Vein endothelial cell (primary cell): ENCODE measurements around a stretch of chr4.

- CAGE, long polyA plus RNA = no peak
Observed at GRCh38 chr4:15682389-15682612, 674 bp downstream of the FAM200B start.

GRCh38 chr4:15840509-15840861 lies 62.4 kb downstream of the CD38 start:
- CAGE, long polyA plus RNA = no peak

DNA sequence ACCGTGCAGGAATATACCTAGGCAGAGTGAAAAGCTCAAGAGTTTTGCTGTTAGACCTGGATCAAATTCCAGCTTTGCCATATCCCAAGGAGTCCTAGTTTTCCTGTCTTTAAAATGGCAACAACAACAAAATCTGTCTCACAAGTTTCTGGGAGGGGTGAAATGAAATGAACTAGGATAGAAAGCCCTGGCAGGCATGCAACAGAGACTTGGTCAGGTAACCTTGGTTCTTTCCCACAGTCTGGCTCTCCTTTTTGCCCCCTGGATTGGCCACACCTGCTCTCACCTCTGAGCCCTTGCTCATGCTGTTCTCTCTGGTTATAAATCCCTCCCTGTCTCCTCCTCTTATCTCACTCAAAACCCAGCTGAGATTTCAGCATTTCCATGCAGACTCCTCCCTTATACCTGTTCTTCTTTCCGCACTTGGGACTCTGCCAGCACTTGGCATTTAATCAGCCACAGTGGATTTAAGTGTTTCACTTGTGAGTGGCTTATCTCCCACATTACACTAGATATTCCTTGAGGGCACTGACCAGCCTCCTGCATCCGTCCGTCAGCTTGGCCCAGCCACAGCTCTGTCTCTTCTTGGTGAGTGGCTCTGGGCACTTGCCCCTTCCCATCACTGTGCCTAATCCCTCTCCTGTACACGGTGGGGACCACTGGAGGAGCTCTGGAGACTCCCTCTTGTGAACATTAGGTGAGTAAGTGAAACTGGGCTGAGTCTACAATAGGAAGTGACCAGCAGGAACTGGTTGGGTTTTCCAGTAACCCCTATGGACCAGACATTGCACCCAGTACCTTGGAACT lies 20.1 kb downstream of the FGFBP1 start:
- CAGE, long polyA plus RNA = no peak

GRCh38 chr4:16158110-16158960 lies 67.9 kb downstream of the TAPT1 start:
- CAGE, long polyA plus RNA = no peak

- CAGE, long polyA plus RNA = no peak
Observed at GRCh38 chr4:16159223-16159917, 66.9 kb downstream of the TAPT1 start.

- CAGE, long polyA plus RNA = no peak
Observed at GRCh38 chr4:16216214-16217509, 9.6 kb downstream of the TAPT1 start.

DNA sequence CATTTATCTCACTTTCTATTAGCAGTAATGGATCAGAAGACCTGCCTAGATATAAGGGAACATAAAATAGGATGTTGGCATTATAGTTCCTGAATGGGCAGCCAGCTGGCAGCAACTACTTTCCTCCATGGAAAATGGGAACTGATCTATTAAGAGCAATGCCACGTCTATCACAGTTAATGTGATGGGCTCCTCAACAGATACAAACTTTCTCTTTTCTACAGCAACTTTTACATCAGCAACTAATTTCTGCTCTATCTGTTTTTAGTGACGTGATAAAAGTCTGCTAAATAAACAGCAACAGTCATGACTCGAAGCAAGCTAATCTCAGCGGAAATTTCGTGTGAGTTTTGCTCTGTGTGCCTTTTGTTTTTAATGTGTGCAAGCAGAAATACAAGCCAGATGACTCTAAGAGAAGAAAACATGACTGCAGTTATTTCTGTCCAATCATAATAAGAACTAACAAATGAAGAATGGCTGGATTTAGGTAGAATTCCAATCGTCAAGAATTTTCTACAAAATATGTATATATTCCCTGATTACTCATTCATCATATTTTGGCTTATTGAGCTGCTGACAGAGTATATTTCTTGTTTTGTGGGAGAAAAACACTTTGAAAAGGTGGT lies 214.4 kb downstream of the LDB2 start:
- CAGE, long polyA plus RNA = no peak

- CAGE, long polyA plus RNA = no peak
Observed at GRCh38 chr4:16771484-16772040, 126.9 kb downstream of the LDB2 start.

GRCh38 chr4:16969511-16969653 lies 70.9 kb upstream of the LDB2 start:
- CAGE, long polyA plus RNA = no peak

DNA sequence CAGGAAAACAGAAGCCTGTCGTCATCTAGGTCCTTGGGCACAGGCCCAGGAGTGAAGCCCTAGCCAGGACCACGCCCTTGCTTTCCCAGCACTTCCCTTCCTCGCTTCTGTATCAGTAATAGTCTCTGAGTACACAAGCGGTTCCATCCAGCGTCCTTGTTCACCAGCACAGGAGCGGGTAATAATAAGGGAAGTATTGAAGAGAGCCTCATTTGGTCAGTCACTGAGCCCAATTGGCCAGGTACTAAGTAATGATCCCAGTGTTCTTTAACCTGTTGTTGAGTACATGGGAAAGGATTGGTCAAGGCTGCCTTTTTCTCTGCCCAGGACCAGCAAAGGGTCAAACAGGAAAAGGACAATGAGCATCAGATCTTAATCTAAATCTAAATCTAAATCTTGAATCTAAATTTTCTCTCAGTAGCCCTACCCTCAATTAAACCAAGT lies 74.3 kb downstream of the QDPR start:
- CAGE, long polyA plus RNA = no peak

- CAGE, long polyA plus RNA = no peak
Observed at GRCh38 chr4:17498087-17498723, 13.7 kb downstream of the QDPR start.

- CAGE, long polyA plus RNA = no peak
Observed at GRCh38 chr4:17577618-17578663, 943 bp downstream of the LAP3 start.

GRCh38 chr4:17636331-17637147 lies 22.1 kb downstream of the MED28 start:
- CAGE, long polyA plus RNA = no peak

DNA sequence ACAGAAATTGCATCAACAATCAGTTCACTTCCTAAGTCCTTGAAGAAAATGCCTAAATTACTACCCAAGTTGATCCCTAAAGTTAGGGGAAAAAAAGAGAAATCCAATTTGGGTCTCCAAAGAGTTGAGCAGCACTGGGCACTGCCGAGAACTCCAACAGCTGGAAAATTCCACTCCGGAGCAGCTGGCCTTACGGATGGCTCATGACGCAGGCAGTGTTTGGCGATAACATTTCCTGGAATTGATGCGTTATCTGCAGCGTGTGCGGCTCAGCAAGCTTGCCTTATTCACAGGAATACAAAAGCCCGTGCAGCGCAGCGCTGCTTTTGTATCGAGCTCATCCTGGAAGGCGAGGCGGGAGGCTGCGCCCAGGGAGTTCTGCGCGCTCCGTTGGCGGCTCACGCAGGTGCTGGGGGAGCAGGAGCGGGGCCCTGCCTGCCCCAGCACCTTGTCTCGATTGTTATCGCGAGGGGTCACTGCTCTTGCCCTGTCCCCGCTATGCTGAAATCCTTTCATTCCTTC lies 297.4 kb upstream of the LCORL start:
- CAGE, long polyA plus RNA = no peak

GRCh38 chr4:19195440-19196135 lies 1056.1 kb upstream of the SLIT2 start:
- CAGE, long polyA plus RNA = no peak

GRCh38 chr4:20488563-20489172 lies 211.6 kb upstream of the PACRGL start:
- CAGE, long polyA plus RNA = no peak

DNA sequence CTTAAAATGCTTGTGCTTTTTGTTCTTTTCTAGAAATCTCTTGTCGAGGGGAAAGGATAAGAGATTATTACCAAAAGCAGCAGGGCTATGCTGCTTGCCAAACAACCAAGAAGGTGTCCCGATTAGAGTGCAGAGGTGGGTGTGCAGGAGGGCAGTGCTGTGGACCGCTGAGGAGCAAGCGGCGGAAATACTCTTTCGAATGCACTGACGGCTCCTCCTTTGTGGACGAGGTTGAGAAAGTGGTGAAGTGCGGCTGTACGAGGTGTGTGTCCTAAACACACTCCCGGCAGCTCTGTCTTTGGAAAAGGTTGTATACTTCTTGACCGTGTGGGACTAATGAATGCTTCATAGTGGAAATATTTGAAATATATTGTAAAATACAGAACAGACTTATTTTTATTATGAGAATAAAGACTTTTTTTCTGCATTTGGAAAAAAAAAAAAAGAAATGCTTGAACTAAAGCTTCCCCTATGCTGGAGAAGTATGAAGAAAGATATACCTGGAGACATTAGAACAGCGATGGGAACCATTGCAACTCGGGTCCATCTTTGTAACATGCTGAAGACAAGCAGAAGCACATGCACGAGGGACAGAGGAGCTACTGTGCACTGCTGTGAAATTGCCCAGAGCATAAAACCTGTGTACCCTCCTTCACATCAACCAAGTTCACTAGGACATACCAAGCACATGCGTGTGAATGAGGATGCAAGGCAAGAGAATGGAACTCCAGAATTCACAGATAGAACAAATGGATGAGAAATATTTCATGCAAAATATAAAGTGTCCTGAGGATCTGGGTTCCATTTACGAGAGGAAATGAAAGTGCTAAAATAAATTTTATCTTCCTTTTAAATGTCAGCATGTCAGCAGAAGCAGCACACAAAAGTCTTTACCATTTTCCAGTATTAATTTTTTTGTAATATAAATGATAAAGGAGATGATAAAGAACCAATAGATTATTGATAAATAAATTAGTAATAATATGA lies 81.2 kb upstream of the PACRGL start:
- CAGE, long polyA plus RNA = no peak

GRCh38 chr4:20743362-20743910 lies 43.2 kb downstream of the PACRGL start:
- CAGE, long polyA plus RNA = no peak

GRCh38 chr4:22434881-22435418 lies 80.9 kb downstream of the ADGRA3 start:
- CAGE, long polyA plus RNA = no peak

DNA sequence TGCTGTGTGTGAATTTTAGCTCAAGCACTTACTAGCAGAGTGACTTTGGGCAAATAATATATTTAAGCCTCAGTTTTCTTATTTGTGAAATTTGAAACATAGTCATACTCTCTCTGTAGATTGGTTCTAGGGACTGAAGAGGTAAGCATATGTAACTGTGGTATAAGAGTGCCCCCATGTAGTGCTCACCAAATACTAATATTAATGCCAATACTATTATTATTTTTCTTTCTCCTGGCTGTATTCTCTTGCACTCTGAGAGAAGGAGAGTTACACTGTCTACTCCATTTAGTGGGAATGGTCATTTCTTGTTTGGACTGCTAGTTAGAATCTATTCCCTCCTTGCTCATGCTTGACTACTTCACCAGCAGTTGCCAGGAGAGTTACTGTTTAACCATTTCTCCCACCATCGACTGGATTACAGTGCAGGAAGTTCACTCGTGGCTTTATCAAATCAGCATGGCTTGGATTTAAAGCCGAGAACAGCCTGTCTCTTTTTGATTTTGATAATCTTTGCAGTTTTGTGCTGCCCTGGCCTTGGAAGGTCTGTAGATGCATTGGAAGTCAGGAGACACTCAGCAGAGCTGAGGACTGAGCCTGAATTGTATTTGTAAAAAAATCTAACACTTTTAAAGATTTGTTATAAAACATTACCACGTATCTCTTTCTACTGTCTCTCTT lies 180.0 kb upstream of the ADGRA3 start:
- CAGE, long polyA plus RNA = no peak